ENCODE results near the genes ALPG, PRSS56 and NEU2.

- PRO-cap = bidirectional peak, plus-strand start at chr2:230602870, minus-strand start at chr2:230602675
- RAMPAGE, long total RNA = no peak
These were observed 110.1 kb upstream of the CAB39 start for GRCh38 chr2:230602515-230602965.

DNA sequence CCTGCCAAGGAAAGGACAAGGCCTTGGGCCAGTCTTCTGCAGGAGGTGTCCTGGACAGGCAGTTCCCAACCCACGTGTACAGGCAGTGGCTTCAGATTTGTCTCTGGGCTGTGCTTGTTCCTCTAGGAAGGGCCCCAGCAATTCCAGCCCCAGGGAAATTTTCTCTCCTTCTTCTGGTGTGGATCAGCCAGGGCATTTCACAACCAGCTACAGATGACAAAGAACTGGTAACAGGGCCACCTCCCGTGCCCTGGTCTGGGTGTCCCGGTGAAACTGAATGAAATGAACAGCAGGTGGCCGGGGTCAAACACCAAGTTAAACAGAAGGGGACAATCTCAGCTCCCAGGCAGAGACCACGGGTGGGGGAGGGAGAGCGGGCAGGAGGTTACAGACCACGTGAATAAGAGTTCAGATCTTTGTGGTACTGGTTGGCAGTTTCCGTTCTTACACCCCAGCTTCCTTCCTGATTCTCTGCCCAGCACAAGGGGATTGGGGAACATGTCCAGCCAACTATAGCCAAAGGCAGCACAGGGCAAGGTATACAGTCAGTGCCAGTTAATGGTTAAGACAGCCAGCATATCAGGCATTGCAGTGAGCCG lies 52.1 kb upstream of the CAB39 start:
- PRO-cap = no peak
- RAMPAGE, long total RNA = no peak

- PRO-cap = no peak
- RAMPAGE, long total RNA = no peak
These were observed 3.3 kb downstream of the ITM2C start for GRCh38 chr2:230867882-230868513.

DNA sequence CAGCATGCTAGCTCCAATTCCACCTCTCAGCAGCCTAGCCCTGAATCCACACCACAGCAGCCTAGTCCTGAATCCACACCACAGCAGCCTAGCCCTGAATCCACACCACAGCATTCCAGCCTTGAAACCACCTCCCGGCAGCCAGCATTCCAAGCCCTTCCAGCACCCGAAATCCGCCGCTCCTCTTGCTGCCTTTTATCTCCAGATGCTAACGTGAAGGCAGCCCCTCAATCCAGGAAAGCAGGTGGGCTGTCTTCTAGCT lies 301 bp downstream of the SPATA3 start:
- PRO-cap = no peak
- RAMPAGE, long total RNA = no peak

DNA sequence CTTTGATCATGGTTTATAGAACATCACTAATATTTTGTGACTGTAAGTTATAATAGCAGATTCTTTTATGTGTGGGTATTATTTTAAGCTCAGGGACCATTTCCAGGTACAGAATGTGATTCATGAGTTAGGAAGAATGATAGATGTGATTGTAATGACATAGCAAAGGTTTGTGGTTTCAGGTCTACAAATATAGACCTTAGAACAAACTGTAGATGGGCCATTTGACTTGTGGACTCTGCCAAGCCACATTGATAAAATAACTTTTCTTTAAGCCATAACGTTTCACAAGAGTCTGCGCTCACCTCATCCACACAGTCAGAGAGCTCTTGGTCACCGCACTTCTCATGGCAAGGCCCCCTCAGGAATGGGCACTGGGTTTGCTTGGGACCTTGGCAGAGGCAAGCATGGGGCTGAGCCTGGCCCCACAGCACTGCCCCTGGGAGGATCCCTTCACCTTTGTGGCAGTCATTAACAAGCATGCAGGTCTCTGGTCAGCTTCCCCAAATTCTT lies 13.9 kb downstream of the ARMC9 start:
- PRO-cap = no peak
- RAMPAGE, long total RNA = no peak

- PRO-cap = no peak
- RAMPAGE, long total RNA = no peak
These were observed 72.0 kb downstream of the ARMC9 start for GRCh38 chr2:231270007-231271229.

- PRO-cap = no peak
- RAMPAGE, long total RNA = no peak
These were observed 40.2 kb upstream of the B3GNT7 start for GRCh38 chr2:231355413-231355560.

GRCh38 chr2:231452593-231453263 lies 11.6 kb downstream of the NCL start:
- PRO-cap = no peak
- RAMPAGE, long total RNA = no peak

DNA sequence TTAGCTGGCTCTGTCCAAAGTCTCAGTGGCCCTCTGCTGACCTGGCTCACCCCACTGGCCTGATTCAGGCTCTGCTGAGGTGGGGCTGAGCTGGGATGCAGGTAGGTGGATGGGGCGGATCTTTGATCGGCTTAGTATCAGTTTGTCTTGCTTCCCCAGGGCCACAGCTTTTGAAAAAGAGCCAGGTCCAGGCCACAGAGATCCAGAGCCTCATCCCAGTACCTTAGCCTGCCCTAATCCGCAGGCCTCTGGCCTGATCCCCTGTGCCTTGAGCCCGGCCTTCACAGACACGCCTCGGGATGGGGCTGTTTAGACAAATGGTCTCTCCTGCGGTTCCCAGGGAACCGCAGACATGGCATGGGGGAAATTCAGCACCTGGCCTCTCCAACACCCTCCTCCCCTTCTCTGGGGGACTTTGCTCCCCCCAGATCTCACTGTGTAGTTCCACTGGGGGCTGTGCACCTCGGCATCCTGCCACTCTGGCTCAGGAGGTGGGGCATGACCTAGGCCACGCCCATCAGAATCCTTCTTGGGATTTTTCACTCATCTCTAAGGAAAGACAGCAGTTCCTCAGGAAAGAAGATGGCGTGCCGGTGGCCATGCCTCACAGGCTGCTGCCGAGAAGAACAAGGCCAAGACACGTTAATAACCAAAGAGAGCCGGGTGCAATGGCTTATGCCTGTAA lies 3.4 kb downstream of the NMUR1 start:
- PRO-cap = no peak
- RAMPAGE, long total RNA = no peak

- PRO-cap = no peak
- RAMPAGE, long total RNA = no peak
These were observed 23.9 kb upstream of the NMUR1 start for GRCh38 chr2:231554110-231554592.

GRCh38 chr2:231642427-231643574 lies 50.1 kb downstream of the TEX44 start:
- PRO-cap = no peak
- RAMPAGE, long total RNA = no peak

DNA sequence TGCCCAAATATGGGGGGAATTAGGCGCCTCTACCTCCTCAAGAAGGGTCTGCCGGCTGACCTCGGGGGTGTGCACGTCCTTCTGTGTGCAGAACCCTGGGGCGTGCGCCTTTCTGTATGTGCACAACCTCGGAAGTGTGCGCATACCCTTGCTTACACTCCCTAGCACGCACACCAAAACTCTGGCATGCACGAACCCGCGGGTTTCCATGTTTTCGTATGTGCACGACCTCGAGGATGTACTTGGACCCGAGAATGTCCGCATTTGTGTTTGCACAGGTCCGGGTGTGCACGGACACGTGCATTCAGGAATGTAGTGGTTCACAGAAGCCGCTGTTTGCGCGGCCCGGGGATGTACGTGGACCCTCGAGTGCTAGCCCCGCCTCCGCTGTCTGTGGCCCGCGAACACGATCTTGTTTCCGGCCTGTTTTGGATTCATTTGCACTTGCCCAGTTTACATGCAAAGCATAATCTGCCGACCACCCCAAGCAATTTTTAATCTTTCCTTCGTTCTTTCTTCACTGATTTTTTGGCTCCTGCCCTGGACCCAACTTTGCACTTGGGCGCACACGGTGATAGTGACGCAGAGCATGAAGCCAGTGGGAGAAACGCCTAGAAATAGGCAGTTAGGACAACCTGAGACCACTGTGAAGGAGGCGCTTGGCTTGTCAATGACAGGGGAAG lies 45.5 kb upstream of the PTMA start:
- PRO-cap = no peak
- RAMPAGE, long total RNA = no peak

GRCh38 chr2:231714510-231715093 lies 6.3 kb downstream of the PTMA start:
- PRO-cap = no peak
- RAMPAGE, long total RNA = no peak

GRCh38 chr2:231717081-231717856 lies 8.9 kb downstream of the PTMA start:
- PRO-cap = bidirectional peak, plus-strand start at chr2:231717598, minus-strand start at chr2:231717340
- RAMPAGE, long total RNA = no peak

DNA sequence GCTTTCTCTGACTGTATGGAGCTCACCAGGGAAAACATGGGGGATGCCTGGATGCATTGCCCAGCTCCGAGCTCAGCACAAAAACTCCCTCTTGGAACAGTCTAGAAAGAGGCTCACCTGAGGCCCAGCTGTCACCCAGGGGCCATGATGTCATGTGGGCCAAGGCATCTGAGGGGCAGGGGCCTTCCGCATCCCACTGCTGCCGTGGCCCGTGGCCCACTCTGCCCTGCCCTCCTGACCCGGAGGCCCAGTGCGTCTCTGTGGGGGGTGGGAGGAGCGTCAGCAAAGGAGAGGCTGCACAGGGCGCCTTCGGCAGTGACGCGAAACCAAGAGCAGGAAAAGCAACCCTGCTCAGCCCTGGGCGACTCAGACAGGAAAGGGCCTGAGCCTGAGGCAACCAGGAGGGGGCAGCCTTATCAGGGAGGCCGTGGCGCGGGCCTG lies 57.2 kb upstream of the ALPP start:
- PRO-cap = no peak
- RAMPAGE, long total RNA = no peak

- PRO-cap = no peak
- RAMPAGE, long total RNA = no peak
These were observed at the start of gene ALPG for GRCh38 chr2:232406553-232406999. Gene ALPG, plus strand, starts transcription at chr2:232406844.

GRCh38 chr2:232500659-232500858 lies 12.9 kb upstream of the ECEL1 start:
- PRO-cap = no peak
- RAMPAGE, long total RNA = no peak

DNA sequence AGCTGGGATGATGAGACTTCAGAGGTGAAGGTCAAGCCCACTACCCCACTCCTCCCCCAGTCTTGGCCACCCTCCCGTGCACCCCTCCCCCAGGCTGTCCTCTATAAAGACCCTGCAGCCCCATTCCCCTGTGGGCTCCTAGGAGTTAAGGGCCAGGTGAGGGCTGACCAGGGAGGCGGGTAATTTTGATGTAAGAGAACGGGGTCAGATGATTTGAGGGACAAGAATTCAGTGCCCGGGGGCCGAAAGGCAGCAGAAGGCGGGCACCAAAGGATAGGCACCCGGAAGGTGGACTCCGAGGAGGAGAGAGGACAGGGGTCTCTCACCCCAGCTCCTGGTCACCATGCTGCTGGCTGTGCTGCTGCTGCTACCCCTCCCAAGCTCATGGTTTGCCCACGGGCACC lies at the start of gene PRSS56:
PRSS56 (plus strand) TSS at position 133 of the 404 bp plus-strand sequence.
- PRO-cap = no peak
- RAMPAGE, long total RNA = no peak

DNA sequence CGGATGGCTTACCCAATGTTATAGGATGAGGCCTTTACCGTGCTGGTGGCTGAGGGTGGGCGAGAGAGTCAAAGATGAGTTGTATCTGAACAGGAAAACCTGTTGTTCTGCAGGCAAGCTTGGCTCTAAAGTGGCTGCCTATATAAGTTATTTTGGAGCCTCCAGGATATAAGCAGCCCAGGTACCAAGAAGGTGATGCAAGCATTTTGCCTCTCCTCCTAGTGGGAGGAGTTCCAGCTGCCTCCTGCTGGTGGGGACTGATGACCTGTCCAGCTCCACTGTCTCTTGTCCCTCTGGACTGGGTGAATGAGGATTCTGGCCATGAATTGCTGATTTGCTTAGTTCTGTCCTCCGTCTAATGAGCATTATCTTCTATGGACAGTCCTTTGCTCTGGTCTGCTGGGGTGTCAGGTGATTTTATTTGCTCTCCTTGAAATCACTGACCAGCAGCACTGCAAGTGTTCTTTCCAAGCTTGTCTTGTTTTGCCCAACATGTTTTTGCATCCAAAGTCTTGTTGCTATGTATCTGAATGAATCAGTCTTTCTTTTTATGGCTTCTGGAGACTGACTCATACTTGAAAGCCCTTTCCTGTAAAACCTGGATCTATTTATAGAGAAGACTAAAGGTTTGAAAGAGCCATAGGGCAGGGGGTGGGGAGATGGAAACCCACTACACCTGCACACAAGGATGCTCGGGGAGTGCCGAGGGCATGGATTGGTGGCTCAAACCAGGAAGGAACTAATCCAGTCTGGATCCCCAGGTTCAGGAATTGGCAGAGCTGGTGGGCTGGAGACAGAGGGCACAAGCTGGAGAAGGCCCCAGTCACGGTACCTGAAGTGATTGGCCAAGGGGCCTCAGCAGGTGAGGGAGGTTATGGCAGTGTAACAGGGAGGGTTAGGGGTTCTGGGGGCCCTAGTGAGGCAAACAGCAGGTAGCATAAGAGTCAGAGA lies 40.5 kb upstream of the EFHD1 start:
- PRO-cap = no peak
- RAMPAGE, long total RNA = no peak

GRCh38 chr2:233032303-233032783 lies at the start of gene NEU2:
Gene NEU2, plus strand, starts transcription at chr2:233032672.
- PRO-cap = no peak
- RAMPAGE, long total RNA = no peak

Data from OCI-LY7 (cell line).